Body of pancreas (tissue), 2 donors: ENCODE data around the gene SLC16A3.

DNA sequence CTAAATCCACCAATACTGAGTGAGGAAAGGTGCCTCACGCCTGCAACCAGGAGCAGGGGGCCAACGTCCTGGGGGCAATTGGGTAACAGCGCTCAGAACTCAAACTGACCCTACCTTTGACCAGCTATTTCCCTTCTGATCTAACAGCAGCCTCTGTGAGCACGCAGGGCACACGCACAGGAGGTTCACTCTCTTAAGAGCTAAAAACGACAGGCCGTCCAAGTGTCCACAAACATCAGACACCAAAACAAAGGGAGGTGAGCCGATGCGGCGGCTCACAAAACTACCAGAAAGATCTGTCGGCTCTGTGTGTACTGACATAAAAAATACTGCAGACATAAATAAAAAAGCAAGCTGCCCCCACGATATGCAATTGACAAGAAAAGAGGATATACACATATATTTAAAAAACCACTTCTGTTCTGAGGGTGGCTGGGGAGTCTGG is 19.8 kb upstream of the FASN start:
- PRO-cap = no peak
- RAMPAGE, long total RNA, 2 experiments = no peak in any of the 2 experiments

GRCh38 chr17:82159956-82160294 is 52.7 kb downstream of the CCDC57 start:
- PRO-cap = no peak
- RAMPAGE, long total RNA, 2 experiments = no peak in any of the 2 experiments

GRCh38 chr17:82216276-82217116 is 3.9 kb upstream of the CCDC57 start:
- PRO-cap = bidirectional peak, plus-strand start at chr17:82216863, minus-strand start at chr17:82216818
- RAMPAGE, long total RNA, 2 experiments = no peak in any of the 2 experiments

DNA sequence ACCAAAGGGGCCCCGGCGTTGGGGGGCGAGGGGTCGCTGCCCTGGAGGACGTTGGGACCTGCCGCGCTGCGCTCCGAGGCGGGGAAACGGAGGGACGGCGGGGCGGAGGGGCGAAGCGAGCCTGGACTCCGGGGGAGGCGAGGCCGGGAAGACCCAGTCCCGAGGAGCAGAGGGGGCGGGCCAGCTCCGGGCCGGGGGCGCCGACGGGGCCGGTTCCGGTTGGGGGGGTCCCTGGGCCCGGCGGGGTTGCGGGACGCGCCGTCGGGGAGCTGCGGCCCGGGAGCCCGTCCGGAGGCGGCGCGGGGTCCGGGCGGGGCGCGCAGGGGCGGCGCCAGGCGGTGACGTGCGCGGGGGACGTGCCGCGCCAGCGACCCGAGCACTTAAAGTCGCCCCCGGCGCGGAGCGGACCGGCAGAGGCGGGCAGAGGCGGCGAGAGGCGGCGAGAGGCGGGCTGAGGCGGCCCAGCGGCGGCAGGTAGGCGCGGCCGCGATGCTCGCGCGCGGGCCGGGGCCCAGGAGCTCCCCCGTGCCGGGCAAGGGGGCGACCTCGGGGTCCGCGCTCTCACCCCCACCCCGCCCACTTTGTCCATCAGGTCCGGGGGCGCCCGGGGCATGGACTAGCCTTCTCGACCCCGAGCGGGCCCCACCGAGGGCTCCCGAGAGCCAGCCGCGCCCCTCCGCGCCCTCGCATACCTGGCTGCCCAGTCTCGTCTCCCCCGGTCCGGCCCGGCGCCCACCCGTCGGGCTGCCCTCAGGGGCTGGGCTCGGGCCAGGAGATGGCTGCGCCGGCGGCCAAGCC is at the start of gene SLC16A3:
Gene SLC16A3, plus strand, starts transcription at position 410 of the 798 bp plus-strand sequence.
- PRO-cap = bidirectional peak, plus-strand start at position 413 of the sequence, minus-strand start at position 286 of the sequence
- RAMPAGE, long total RNA, 2 experiments = no peak in any of the 2 experiments

- PRO-cap = no peak
- RAMPAGE, long total RNA, 2 experiments = no peak in any of the 2 experiments
Measured at GRCh38 chr17:82239366-82239660, 10.5 kb downstream of the SLC16A3 start.

DNA sequence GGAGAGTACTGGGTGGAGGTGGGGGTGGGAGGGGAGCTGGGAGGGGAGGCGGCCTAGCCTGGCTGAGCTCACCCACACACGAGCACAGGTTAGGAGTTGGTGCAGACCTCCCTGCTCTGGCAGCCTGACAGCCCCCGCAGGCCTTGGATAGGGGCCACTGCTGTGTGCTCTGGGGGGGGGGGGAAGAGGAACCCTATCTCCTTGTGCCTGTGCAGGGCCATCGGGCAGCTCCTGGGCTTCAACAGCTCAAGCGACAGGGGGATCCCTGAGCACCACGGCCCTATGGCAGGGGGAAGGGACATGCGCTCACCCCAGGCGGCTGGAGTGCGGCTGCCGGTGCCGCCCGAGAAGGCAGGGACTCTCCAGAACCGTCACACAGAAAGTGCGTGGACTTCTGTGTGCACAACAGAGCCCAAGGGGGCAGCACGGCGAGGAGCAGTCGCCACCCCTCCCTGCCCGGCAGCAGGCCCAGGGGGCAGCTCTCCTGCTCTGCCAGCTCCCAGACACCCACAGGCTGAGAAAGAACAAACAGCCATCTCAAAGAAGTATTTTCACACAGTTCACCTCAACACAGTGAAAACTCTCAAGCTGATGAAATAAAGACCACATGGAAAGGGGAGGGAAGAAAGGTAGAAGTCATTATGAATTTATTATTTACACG is 13.3 kb downstream of the SLC16A3 start:
- PRO-cap = bidirectional peak, plus-strand start at position 92 of the sequence, minus-strand start outside the sequence
- RAMPAGE, long total RNA, 2 experiments = no peak in any of the 2 experiments

- PRO-cap = no peak
- RAMPAGE, long total RNA, 2 experiments = no peak in any of the 2 experiments
Measured at GRCh38 chr17:82248141-82249207, 19.6 kb downstream of the SLC16A3 start.

DNA sequence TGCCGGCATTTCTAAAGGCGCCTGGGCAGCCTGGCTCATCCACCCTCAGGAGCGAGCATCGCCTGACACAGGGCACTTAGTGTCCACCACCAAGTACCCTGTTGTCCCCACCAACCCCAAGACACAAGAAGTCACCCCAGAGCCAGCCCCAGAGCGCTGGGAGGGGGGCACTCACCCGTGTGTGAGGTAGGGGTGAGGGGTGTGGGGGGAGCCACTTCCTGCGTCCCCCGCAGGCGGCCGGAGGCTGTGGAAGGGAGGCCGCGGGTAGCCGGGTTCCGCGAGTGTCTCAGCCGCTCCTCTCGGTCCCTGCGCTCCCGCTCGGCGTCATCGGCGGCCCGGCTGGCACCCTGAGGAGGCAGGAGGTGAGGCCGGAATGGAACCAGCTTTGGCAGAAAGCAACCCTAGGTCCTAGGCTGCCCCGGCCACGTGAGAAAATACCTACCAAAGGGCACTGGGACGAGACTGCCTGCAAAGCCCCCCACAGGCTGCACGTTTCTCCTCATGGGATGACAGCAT is 20.5 kb downstream of the SLC16A3 start:
- PRO-cap = no peak
- RAMPAGE, long total RNA, 2 experiments = no peak in any of the 2 experiments

- PRO-cap = no peak
- RAMPAGE, long total RNA, 2 experiments = no peak in any of the 2 experiments
Measured at GRCh38 chr17:82283174-82283609, 9.7 kb upstream of the CSNK1D start.

DNA sequence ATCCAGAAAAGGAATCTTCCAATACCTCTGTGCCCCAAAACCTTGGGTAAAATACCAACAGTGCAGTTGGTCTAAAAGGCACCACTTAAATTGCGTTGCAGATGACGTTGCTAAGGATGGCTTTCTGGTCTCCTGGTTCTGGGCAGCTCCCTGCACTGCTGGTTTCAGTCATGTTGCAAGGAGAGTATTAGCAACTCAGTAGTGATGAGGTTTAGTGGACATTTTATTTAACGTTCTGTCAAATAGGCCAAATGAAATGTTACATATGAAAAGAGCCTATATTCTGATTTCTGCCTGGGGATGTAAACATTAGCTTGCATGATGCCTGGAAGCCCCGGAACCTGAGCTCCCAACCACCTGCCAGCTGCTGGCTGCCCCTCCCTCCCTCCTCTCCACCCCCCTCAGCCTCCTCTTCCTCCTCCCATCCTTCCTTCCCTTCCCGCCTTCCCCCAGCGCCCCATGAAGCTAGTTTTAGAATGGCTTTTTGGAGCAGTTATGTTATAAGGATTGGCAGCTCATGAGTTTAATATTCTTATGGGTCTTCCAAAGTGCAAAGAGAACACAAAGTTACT is 20.8 kb downstream of the CD7 start:
- PRO-cap = no peak
- RAMPAGE, long total RNA, 2 experiments = no peak in any of the 2 experiments

GRCh38 chr17:82314899-82315559 is 2.4 kb downstream of the CD7 start:
- PRO-cap = no peak
- RAMPAGE, long total RNA, 2 experiments = no peak in any of the 2 experiments

DNA sequence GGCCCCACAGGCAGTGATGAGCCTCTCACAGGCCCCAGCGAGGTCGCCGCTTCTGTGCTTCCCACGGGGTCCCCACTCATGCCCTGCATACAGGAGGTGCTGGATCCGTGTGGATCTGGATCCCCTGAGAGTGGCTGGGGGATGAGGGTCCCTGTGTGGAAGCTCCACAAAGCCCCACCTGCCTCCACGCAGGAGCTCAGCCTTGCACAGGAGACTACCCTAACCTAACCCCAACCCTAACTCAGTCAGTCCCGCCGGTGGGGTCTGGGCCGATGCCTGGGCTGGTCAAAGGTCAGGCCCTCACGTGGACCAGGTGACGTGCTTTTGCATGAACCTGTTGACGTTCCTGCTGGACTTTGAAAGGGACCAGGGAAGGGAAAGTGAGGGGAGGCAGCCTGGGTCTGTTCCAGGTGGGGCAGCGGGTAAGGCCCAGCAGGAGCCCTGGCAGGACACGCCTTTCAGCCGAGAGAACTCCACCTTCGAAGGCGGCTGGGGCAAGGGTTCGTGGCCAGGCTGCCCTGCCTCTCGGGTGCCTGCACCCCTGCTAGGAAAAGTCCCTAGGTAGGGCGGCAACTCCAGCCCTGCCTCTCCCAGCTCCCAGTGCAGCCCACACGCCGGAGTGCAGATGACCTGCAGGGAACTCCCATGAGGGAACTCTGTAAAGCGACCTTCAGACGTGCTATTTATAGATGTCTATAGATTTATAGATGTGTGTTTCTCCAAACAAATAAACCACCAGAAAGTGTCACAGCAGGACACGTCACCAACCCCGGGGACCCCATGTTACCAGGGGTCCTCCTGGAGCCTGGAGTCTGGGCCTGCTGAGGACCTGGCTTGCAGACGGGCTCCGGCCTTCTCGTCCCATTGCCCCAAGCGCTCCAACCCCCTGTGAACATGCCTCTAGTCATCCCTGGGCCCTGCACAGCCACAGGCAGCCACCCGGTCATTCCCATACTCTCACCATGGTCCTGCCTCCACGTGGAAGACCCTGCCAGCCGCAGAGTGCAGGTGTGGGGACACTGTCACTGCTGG is 5.0 kb downstream of the SECTM1 start:
- PRO-cap = no peak
- RAMPAGE, long total RNA, 2 experiments = no peak in any of the 2 experiments

DNA sequence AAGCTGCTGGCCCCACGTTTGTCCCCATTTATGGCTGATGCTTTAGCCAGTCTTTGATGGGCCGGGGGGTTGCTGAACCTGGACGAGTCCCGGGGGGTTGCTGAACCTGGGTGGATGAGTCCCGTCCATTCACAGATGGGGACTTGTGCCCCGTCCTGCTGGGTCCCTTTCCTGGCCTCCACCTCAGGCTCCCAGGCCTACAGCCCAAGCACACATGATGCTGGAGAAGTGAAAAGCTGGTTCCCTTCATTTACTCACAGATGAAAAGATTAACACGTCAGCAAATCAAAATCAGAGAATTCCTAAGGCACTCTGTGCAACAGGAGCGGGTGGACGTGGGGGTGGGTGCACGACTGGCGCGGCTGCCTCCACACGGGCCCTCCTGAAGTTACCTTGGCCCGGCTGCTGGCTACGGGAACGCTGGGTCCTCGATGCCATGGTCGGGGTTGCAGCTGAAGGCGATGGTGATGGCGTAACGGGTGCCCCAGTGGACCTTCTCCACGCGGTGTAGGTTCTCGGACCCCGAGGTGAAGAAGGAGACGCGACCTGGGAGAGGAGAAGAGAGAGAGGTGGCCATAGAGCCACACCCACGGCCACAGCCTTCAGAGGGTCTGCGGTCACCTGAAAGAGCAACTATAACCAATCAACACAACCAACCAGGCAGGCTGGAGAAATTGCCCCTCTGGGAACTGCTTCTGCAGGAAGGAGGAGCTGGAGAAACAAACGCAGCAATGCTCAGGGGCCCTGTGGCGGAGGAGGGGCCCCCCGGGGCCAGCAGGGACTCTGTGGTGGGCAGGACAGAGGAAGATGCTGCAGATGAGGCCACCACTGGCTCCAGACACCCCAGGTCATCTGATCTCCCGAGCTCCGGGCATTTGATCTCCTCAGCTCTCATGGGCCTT is 20.7 kb downstream of the UTS2R start:
- PRO-cap = no peak
- RAMPAGE, long total RNA, 2 experiments = no peak in any of the 2 experiments

- PRO-cap = no peak
- RAMPAGE, long total RNA, 2 experiments = no peak in any of the 2 experiments
Measured at GRCh38 chr17:82536832-82537437, 17.4 kb downstream of the FOXK2 start.

DNA sequence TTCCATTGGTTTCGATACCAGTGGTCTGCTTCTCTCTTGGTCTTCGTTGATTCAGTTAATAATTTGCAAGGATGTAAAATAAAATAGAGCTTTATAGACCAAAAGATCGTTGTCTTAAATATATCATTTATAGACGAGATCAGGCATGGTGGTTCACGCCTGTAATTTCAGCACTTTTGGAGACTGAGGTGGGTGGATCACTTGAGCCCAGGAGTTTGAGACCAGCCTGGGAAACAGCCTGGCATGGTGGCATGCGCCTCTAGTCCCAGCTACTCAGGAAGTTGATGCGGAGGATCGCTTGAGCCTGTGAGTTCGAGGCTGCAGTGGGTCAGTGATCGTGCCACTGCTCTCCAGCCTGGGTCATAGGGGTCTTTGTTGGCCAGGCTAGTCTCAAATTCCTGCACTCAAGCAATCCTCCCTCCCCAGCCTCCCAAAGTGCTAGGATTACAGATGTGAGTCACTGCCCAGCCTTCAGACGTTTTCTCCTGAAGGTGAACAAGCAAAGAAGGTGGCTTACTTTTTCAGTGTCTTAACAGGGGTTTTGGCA is 41.1 kb downstream of the FOXK2 start:
- PRO-cap = no peak
- RAMPAGE, long total RNA, 2 experiments = no peak in any of the 2 experiments

DNA sequence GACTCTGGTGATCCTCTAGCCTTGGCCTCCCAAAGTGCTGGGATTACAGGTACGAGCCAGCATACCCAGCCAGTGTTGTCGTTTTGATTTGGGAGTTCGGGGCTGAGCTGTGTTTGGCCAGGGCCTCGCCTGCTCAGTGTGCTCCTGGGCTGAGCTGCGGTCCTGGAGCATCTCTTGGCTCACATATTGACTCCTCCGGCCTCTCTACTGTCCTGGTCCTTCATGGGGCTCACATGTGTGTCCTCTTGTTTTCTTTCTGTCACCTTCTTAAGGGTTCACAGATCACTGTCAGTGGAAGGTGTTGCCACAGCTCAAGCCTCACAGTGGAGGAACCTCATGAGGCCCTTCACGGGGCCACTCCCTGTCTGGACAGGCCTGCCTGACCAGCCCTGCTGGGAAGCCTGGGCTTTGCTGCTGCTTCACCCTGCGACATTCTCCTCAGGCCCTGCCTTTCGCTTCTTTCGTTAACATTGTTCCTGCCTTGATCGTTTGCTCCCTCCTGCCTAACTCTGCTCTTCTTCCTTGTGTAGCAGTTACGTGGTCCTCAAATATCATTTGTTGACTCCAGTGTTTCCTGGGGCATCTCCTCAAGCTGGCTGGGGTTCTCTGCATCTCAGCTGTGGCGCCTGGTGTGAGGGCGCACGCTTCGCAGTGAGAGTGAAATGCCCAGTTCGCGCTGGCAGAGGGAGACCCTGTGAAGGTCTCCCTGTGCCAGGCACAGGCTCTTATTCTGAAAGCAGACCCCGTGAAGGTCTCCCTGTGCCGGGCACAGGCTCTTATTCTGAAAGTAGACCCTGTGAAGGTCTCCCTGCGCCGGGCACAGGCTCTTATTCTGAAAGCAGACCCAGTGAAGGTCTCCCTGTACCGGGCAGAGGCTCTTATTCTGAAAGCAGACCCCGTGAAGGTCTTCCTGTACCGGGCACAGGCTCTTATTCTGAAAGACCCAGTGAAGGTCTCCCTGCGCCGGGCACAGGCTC is 55.8 kb downstream of the WDR45B start:
- PRO-cap = no peak
- RAMPAGE, long total RNA, 2 experiments = no peak in any of the 2 experiments

- PRO-cap = no peak
- RAMPAGE, long total RNA, 2 experiments = no peak in any of the 2 experiments
Measured at GRCh38 chr17:82614741-82616138, 33.0 kb downstream of the WDR45B start.

DNA sequence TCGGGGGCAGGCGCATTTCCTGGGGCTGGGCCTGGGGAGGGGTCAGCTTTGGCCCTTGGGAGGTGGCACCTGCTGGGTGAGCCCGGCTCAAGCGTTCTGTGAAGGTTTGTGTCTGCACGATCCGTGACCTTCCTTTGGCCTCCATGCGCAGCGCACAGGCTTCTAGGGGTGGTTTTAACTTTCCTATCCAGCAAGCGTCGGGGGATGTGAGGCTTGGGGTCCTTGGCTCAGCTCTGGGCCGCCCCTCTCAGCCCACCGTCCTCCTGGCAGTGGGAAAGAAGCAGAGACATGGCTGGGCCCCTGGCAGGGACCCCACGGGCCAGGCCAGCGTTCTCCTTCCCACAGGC is 399 bp downstream of the FN3K start:
- PRO-cap = unidirectional peak, minus-strand start at position 100 of the sequence
- RAMPAGE, long total RNA, 2 experiments = no peak in any of the 2 experiments

GRCh38 chr17:82774771-82775685 is 23.2 kb downstream of the TBCD start:
- PRO-cap = no peak
- RAMPAGE, long total RNA, 2 experiments = no peak in any of the 2 experiments

- PRO-cap = no peak
- RAMPAGE, long total RNA, 2 experiments = no peak in any of the 2 experiments
Measured at GRCh38 chr17:82859337-82859880, 19.6 kb upstream of the ZNF750 start.